HepG2 (cell line): ENCODE results near the genes HAO2 and FAM72C.

- RRBS, 2 experiments: 11 to 19% methylated on average over 10 of the region's 66 CpGs
CAGE:
- cytosol, long polyA minus RNA: no peak
- cytosol, long polyA plus RNA: no peak
- long polyA plus RNA: no peak
- nucleus, long polyA minus RNA: no peak
- nucleus, long polyA plus RNA: no peak
Observed at GRCh38 chr1:117606376-117607382, 831 bp downstream of the TENT5C start.

DNA sequence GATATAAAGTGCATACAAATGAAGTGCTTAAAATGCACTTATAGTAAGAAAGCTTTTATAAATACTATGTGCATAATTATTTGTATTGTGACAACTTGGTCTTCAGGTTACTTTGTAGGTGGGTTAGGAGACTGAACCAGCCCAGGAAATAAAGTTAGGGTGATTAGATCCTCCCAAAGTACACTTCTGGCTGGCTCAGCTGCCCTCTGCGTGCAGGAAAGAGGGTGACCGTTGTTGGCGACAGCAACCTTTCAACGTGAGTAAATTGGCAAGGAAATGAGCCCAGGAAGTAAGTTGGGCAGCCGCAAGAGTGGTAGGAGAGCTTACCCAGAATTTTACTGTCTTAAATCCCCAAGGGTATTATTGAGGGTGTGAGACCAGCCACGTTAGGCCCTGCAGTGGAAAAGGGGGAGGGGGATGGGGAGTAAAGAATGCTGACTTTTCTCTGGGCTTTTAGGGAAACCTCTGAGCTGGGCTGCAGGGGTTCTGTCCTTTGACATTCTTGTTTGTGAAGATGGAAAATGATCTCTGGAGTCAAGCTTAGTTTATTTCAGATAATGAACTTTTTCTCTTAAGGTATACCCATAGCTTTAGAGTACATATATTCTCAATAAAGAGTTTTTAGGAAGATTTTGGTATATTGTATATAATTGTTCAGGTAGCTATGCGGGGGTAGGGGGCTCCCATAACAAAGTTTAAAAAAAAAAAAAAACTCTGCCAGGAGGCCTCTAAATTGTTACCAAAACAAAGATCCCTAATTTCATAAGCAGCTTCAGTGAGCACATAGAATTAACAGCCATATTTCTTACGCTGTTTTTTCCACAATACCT lies 1.8 kb downstream of the TENT5C start:
- RRBS, 2 experiments: no CpG with 5 or more reads among the region's 8 CpGs
CAGE:
- cytosol, long polyA minus RNA: no peak
- cytosol, long polyA plus RNA: no peak
- long polyA plus RNA: no peak
- nucleus, long polyA minus RNA: no peak
- nucleus, long polyA plus RNA: no peak

GRCh38 chr1:118812472-118812867 lies 175.7 kb downstream of the TBX15 start:
- RRBS, 2 experiments: no CpG with 5 or more reads among the region's 5 CpGs
CAGE:
- cytosol, long polyA minus RNA: no peak
- cytosol, long polyA plus RNA: no peak
- long polyA plus RNA: no peak
- nucleus, long polyA minus RNA: no peak
- nucleus, long polyA plus RNA: no peak

- RRBS, 2 experiments: no CpG with 5 or more reads among the region's 15 CpGs
CAGE:
- cytosol, long polyA minus RNA: no peak
- cytosol, long polyA plus RNA: no peak
- long polyA plus RNA: no peak
- nucleus, long polyA minus RNA: no peak
- nucleus, long polyA plus RNA: no peak
Observed at GRCh38 chr1:118960039-118961219, 27.7 kb downstream of the TBX15 start.

DNA sequence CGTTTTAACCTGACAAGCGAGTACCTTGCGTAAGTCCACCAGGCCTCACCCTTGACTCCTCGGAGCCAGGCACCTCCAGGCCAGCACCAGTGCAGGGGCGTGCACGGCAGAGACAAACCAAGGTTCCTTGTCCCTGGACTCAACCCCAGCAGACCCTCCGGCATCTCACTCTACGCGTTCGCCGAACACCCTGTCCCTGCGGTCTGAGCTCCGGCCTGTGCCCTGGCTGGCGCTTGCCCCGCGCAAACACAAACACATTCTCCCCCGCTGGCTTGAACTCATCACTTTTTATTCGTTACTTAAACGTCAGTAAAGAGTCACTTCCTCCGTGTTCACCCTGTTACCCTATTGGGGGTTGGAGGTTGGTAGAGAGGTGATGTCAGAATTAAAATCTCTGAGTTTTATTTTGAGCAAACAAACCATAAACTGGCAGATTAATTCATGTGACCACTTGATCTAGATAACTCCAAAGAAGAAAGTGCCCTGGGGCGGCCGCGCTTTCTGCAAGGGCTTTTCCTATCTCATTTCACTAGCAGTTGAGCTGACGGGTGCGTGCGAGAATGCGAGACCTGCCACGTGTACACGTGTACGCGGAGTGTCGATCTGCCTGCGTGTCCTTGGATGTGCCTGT lies 4.4 kb downstream of the TBX15 start:
- RRBS, 2 experiments: 93 to 95% methylated on average over 7 of the region's 33 CpGs
CAGE:
- cytosol, long polyA minus RNA: no peak
- cytosol, long polyA plus RNA: no peak
- long polyA plus RNA: no peak
- nucleus, long polyA minus RNA: no peak
- nucleus, long polyA plus RNA: no peak

GRCh38 chr1:119326396-119326658 lies 42.3 kb upstream of the HAO2 start:
- RRBS, 2 experiments: no CpG with 5 or more reads among the region's 5 CpGs
CAGE:
- cytosol, long polyA minus RNA: no peak
- cytosol, long polyA plus RNA: no peak
- long polyA plus RNA: no peak
- nucleus, long polyA minus RNA: no peak
- nucleus, long polyA plus RNA: no peak

- RRBS, 2 experiments: no CpG with 5 or more reads among the region's 2 CpGs
CAGE:
- cytosol, long polyA minus RNA: no peak
- cytosol, long polyA plus RNA: no peak
- long polyA plus RNA: no peak
- nucleus, long polyA minus RNA: no peak
- nucleus, long polyA plus RNA: no peak
Observed at GRCh38 chr1:119368638-119368915, at the start of gene HAO2. TSS of gene HAO2 (plus strand) at chr1:119368785.

DNA sequence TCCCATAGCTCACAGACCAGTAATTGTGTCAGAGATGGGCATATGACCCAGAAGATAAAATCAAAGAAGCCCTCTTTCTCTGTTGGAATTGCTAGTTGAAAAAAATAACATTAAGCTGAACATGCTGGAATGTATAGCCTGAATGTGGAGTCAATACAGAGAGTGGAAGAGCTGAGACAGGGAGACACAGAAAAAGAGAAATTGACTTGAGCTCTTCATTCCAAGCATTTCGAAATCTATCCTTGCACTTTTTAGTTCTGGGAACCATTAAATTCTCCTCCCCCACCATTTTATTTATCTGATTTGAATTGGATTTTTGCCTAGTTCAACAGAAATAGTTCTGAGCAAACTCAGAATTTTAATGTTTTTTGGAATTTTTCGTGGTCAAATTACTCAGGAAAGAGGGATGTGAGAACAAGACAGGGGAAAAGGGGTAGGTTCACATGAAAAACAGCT lies 5.6 kb upstream of the ZNF697 start:
- RRBS, 2 experiments: no CpG with 5 or more reads among the region's 2 CpGs
CAGE:
- cytosol, long polyA minus RNA: no peak
- cytosol, long polyA plus RNA: no peak
- long polyA plus RNA: no peak
- nucleus, long polyA minus RNA: no peak
- nucleus, long polyA plus RNA: no peak

DNA sequence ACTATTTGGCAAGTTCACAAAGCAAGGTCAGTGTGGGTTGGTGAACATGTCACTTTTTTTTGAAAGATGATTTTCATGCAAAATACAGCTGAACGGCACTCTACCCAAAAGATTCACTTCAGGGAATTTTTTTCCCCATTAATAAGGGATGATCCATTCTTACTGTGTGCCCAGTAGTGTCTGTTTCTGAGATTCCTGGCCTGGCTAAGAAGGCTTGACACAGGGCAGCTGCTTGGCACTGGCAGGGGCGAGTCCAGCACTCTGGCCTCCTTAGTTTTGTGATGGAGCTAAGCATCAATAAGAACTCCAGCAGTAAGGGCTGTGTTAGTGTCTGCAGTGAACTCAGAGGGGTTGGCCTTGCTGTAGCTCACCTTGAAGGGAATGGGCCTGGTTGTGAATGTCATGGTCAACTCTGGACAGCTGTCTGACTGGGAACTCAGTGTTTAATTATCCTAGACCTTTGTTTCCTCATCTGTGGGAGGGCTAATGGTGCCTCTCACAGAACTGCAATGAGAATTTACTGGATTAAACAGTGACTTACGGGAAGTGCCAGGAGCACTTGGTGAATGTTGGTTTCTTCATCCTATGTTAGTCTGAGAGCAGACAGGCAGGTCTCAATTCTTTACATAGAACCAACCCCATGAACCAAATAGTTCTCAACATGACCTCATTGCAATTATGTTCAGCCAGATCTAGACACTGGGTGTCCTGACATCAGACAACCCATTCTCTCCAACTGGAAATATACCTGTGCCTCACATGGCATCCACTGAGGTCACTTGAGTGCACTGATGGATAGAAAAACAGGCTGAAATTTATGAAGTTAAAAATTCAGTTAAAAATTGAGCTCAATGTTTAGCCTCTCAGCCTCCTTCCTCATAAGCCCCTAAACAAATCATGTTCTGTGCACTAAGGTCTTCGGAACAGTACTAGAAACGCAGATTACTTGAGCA lies 23.7 kb downstream of the HMGCS2 start:
- RRBS, 2 experiments: no CpG with 5 or more reads among the region's 5 CpGs
CAGE:
- cytosol, long polyA minus RNA: no peak
- cytosol, long polyA plus RNA: no peak
- long polyA plus RNA: no peak
- nucleus, long polyA minus RNA: no peak
- nucleus, long polyA plus RNA: no peak

DNA sequence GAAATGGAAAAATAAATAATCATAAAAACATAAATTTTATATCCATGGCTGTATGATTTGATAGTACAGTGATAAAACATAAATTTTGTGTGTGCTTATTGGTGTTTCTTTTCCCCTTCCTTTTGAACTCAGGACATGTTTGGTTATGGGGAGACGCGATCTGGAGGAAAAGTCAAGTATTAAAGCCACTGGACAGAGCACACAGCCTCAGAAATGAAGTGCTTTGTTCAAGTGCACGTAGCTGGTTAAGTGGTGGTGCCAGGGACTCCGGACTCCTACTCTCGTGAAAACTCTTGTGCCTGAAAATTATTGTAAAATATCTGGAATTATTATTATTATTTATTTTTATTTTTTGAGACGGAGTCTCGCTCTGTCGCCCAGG lies 9.7 kb upstream of the HMGCS2 start:
- RRBS, 2 experiments: no CpG with 5 or more reads among the region's 8 CpGs
CAGE:
- cytosol, long polyA minus RNA: no peak
- cytosol, long polyA plus RNA: no peak
- long polyA plus RNA: no peak
- nucleus, long polyA minus RNA: no peak
- nucleus, long polyA plus RNA: no peak

- RRBS, 2 experiments: no CpG with 5 or more reads among the region's 5 CpGs
CAGE:
- cytosol, long polyA minus RNA: no peak
- cytosol, long polyA plus RNA: no peak
- long polyA plus RNA: no peak
- nucleus, long polyA minus RNA: no peak
- nucleus, long polyA plus RNA: no peak
Observed at GRCh38 chr1:119783840-119784530, 15.3 kb upstream of the HMGCS2 start.

DNA sequence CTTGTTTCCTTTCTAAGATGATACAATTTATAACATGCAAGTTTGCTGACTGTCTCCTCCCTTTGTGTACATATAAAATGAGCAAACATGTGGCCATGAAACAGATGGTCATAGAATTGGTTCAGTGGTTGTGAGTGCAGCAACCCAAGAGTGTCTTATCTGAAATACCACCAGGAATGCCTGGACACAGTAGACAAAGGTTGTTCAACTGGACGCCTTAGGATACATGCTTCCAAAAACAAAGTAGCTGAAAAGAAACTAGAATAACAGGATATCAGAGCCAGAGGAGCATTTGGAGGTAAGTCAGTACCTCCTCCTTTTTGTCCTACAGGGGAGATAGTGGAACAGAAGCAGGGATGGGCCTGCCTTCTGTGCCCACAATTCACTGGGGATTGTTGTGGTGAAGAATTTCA lies 17.9 kb upstream of the REG4 start:
- RRBS, 2 experiments: no CpG with 5 or more reads among the region's 1 CpG
CAGE:
- cytosol, long polyA minus RNA: no peak
- cytosol, long polyA plus RNA: no peak
- long polyA plus RNA: no peak
- nucleus, long polyA minus RNA: no peak
- nucleus, long polyA plus RNA: no peak

DNA sequence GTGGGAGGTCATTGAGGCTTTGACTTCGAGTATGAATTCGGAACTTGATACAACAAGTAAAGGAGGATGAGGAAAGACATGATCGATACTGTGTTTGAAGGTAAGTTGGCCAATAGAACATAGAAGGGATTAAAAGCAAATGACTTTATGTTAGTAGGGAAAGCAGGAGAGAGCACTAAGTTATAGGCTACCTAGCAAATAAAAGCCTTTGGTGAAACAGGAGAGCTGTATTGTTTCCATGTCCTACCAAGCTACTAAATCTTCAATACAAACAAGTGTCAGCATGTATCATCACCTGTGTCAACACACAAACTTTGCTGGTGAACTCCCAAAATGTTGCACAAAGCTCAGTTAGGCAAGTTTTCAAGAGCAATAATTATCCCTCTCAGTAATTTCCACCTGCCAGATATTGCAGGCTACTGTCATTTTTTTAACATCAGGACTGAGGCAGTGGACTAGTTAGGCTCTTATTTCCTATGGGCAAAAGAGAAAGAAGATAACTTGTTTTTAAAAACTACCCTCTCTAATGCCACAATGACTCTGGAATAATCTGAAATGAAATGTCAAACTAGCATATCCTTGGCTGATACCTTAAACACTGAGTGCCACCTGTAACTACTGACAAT lies 77.7 kb upstream of the ADAM30 start:
- RRBS, 2 experiments: no CpG with 5 or more reads among the region's 3 CpGs
CAGE:
- cytosol, long polyA minus RNA: no peak
- cytosol, long polyA plus RNA: no peak
- long polyA plus RNA: no peak
- nucleus, long polyA minus RNA: no peak
- nucleus, long polyA plus RNA: no peak

- RRBS, 2 experiments: no CpG with 5 or more reads among the region's 2 CpGs
CAGE:
- cytosol, long polyA minus RNA: no peak
- cytosol, long polyA plus RNA: no peak
- long polyA plus RNA: no peak
- nucleus, long polyA minus RNA: no peak
- nucleus, long polyA plus RNA: no peak
Observed at GRCh38 chr1:119987023-119987292, 82.5 kb downstream of the NOTCH2 start.

GRCh38 chr1:120529852-120530537 lies 115.2 kb downstream of the NBPF8 start:
- RRBS, 2 experiments: no CpG with 5 or more reads among the region's 7 CpGs
CAGE:
- cytosol, long polyA minus RNA: no peak
- cytosol, long polyA plus RNA: no peak
- long polyA plus RNA: no peak
- nucleus, long polyA minus RNA: no peak
- nucleus, long polyA plus RNA: no peak

GRCh38 chr1:120558168-120559236 lies 143.7 kb downstream of the NBPF8 start:
- RRBS, 2 experiments: no CpG with 5 or more reads among the region's 89 CpGs
CAGE:
- cytosol, long polyA minus RNA: no peak
- cytosol, long polyA plus RNA: no peak
- long polyA plus RNA: no peak
- nucleus, long polyA minus RNA: no peak
- nucleus, long polyA plus RNA: no peak

GRCh38 chr1:120701119-120701696 lies 22.5 kb upstream of the NOTCH2NLR start:
- RRBS, 2 experiments: no CpG with 5 or more reads among the region's 39 CpGs
CAGE:
- cytosol, long polyA minus RNA: no peak
- cytosol, long polyA plus RNA: no peak
- long polyA plus RNA: no peak
- nucleus, long polyA minus RNA: no peak
- nucleus, long polyA plus RNA: no peak

DNA sequence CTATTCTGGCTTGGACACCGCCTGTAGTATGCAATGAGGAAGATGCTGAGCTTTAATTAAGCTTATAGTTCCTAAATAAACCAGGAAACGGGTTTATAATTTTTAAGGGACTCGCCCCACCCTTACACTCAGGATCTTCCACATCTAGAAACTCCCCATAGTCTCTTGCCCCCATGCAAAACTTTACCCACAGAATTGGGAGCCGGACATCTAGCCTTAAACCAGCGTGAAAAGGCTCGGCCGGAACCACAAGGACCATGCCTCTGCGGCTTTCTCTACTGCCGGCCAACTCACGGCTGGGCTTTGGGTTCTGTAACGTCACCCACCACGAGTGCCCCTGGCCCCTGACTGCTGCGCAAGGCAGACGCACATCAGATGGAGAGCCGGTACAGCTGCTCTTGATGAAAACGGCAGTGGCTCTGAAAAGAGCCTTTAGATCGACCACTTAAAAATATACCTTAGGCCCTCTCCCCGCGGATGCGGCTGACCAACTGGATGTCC lies 66.4 kb downstream of the FAM72B start:
- RRBS, 2 experiments: no CpG with 5 or more reads among the region's 20 CpGs
CAGE:
- cytosol, long polyA minus RNA: no peak
- cytosol, long polyA plus RNA: no peak
- long polyA plus RNA: no peak
- nucleus, long polyA minus RNA: no peak
- nucleus, long polyA plus RNA: no peak

DNA sequence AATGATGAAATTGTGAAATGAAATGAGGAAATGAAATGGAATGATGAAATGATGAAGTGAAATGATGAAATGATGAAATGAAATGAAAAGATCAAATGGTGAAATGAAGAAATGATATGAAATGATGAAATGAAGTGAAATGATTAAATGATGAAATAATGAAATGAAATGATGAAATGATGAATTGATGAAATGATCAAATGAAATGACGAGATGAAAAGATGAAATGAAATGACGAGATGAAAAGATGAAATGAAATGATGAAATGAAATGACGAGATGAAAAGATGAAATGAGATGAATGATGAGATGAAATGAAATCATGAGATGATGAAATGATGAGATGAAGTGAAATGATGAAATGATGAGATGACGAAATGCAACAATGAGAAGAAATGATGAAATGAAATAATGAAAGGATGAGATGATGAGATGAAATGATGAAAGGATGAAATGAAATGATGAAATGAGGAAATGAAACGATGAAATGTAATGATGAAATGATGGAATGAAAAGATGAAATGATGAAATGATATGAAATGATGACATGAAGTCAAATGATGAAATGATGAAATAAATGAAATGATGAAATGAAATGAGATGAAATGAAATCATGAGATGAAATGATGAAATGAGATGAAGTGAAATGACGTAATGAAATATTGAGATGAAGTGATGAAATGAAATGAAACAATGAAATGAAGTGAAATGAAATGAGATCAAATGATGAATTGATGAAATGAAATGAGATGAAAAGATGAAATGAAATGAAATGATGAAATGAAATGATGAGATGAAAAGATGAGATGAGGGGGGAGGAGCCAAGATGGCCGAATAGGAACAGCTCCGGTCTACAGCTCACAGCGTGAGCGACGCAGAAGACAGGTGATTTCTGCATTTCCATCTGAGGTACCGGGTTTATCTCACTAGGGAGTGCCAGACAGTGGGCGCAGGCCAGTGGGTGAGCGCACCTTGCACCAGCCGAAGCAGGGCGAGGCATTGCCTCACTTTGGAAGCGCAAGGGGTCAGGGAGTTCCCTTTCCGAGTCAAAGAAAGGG lies 216.2 kb downstream of the SRGAP2C start:
- RRBS, 2 experiments: no CpG with 5 or more reads among the region's 18 CpGs
CAGE:
- cytosol, long polyA minus RNA: no peak
- cytosol, long polyA plus RNA: no peak
- long polyA plus RNA: no peak
- nucleus, long polyA minus RNA: no peak
- nucleus, long polyA plus RNA: no peak

DNA sequence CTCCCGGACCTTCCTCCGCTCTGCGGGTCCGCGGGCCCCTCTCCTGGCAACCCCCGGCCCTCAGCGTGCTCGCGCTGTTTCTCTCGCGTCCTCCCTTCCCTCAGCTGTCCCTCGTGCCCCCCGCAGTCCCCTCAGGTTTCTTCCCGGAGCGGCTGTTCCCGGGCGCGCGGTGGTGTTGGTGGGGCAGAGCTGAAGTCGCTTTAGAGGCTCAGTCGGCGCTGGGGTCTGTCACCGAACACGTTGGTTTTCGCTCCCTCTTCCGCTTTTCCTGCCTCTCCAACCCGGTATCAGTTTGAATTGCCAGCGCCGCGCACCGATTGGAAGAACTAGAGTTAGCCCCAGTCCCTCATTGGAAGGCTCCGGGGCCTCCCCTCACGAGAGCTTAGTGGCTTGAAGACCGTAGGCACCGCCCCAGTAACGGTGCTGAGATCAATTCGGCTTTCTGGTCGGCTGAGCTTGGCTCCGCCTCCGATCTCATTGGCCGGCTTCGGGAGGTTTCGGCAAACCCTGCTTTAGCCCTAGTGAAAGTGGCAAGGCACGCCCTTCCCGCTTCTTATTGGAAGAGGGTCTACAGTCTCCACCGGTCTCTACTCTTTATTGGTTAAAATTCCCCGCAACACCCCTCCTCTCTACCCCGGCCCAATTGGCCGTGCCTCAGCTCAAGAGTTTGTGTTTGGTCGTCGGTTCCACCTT lies at the start of gene FAM72C:
Gene FAM72C (minus strand): TSS at position 270 of the 693 bp plus-strand sequence.
- RRBS, 2 experiments: no CpG with 5 or more reads among the region's 51 CpGs
CAGE:
- cytosol, long polyA minus RNA: no peak
- cytosol, long polyA plus RNA: no peak
- long polyA plus RNA: no peak
- nucleus, long polyA minus RNA: no peak
- nucleus, long polyA plus RNA: no peak